ENCODE measurements around the gene ZNF217.

GRCh38 chr20:51097513-51098010, 74.7 kb upstream of the KCNG1 start:
- PRO-cap, result no peak

DNA sequence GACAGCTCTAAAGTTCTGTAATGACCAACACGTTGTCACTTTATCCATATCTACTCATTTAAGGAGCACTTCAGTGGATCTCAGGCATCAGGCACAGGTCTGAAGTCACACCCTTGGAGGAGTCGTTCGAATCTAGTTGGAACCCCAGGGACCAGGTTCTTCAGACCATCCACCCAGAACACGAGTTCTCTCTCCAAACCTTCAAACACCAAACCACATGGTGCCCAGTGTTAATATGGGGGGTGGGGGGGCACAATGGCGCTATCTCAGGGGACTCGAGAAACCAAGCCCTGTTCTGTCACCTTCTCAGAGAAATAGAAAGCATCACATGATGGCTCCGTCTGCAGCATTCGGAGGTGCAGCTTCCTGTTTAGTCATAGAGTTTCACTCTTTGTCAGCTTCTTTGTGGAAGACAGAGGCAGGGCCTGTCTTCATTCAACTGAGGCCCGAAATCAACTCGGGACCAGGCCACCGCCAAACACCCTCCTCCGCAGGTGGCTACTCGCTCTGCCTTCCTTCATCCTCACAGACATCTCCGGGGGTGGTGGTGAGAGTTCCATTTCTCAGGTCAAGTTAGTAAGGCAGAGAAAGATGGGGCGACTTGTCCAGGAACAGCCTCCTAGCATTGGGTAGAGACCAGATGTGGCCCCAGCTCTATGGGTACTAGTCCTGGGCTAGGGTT, 142.2 kb downstream of the NFATC2 start:
- PRO-cap, result no peak

DNA sequence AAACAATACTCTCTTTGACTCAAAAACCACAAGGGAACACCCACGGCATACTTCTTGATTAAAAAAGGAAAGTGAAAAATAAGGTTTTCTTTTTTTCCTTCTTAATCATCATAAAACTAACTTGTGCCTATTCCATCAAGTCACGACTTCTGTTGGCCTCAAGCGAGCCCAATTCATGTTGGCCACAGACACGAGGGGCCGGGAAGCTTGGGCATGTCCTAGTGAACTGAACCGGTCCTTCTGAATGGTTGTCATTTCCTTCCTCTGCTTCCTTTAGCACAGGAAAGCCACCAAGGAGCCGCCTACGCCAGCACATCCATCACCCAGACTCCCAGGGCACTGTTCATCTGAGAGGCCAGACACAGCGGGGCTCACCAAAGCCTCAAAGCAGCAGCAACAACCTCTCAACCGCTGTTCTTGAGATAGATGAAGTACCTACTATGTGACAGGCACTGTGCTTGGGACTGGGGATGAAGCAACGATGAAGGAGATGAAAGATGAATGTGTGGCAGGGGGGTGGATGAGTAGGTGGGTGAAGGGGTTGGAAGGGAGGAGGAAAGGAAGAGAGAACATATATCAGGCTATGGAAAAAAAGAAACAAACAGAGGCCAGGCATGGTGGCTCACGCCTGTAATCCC, 44.5 kb downstream of the NFATC2 start:
- PRO-cap, result no peak

- PRO-cap, result no peak
Measured at GRCh38 chr20:51525549-51526591, 16.6 kb downstream of the NFATC2 start.

DNA sequence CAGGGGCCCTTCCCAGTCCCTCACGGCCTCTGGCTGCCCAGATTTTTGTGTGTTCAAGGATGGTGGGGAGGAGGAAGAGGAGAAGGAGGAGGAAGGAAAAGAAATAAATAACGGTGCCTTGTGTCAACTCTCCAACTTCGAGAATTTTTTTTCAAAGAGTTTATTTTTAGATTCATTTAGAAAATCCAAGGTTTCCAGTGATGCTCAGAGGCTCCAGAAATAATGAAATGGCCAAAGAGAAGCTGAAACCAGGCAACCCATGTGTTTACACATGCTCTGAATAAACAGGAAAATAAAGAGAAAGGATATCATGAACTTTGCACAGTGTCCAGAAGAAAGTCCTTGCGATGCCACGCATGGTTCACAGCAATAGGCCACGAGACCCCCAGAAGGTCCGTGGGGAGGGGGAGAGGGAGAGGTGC, 20.8 kb upstream of the NFATC2 start:
- PRO-cap, result no peak

DNA sequence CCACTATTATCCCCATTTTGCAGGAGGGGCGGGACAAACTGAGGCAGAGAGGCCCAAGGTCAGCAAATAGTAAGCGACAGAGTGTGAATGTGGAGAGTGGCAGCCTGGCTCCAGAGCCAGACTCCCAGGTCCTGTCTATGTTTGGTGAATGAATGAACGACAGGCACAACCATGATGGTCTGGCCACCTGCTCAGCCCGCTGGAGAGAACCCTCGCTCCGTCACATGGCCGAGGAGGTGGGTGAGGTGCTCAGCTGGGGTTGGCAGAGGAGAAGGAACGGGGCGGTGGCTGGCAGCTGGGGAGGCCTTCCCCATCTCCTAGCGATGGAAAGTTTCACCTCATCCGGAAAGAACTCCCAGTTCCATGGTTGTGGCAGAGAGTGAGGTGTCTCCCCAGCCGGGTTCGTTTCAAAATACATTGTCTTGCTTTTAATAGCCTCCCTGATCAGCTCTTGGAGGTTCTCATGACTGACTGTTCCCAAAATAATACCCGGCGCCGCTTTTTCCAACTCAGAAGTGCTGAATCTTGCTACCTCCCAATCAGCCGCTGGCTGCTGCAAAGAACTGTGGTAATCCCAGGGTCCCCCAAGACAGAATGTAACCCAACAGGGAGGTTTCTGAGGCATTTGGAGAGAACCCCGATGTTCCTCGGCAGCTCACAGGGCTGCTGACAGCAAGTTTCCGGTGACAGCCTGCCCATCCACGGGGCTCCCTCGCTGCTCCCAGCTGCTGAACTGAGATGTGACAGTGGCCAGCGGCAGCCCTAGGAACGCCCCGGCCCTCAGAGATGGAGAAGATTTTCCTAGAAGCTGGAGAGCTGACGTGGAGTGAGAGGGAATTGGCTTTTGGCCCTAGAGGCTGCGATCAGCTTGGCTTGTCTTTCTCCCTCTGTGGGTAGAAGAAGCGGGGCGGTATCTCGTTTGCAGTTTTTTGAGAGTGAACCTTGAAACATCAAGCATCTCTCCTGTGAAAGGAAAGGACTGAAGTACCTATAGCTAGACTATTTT, 28.0 kb upstream of the NFATC2 start:
- PRO-cap, result no peak

GRCh38 chr20:52616450-52617036, 355.6 kb upstream of the TSHZ2 start:
- PRO-cap, result no peak

DNA sequence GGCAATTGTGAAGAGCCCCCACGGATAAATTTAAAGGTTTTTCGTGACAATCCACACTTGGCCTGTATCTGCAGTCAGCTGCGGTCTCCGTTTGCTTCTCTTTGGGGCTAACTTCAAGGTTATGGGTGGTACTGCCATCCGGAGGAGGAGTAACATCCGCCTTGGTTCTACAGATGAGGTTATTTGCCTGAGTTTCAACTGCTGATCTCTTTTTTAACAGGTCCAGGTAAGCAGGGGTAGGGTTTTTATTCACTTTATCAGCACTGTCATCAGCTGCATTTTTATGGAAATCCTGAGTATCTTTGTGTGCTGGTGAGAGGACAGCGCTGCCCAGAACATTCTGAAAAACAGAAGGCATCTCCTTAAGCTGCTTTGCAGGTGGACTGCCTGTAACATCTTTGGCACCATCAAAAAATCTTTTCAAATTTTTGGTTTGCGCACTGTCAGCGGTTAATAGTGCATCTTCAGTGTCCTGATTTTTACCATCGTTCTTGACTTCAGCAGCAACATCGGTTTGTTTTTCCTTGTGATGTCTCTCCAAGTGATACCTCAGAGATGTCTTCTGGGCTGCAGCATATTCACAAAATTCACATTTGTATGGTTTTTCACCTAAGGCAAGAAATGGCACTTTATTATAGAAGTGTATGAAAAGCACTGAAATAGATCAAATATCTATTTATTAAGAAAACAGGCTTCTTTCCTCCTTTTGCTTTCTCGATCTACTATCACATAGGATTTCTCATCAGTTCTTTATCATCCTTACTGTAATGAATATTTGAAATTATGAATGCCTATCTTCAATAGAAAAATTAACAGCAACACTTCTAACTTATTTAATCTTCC, 16.7 kb downstream of the ZNF217 start:
- PRO-cap, result no peak

- PRO-cap, result no peak
Measured at GRCh38 chr20:53584221-53584709, 9.4 kb downstream of the ZNF217 start.

GRCh38 chr20:53593692-53594419, at the start of gene ZNF217:
ZNF217 (minus strand) TSS chr20:53593839.
- PRO-cap, result bidirectional peak, plus-strand start at chr20:53593779, minus-strand start at chr20:53593839; bidirectional peak, plus-strand start at chr20:53594775, minus-strand start at chr20:53594270

- PRO-cap, result no peak
Measured at GRCh38 chr20:53669084-53669438, 75.4 kb upstream of the ZNF217 start.

- PRO-cap, result no peak
Measured at GRCh38 chr20:53786130-53786574, 192.5 kb upstream of the ZNF217 start.

DNA sequence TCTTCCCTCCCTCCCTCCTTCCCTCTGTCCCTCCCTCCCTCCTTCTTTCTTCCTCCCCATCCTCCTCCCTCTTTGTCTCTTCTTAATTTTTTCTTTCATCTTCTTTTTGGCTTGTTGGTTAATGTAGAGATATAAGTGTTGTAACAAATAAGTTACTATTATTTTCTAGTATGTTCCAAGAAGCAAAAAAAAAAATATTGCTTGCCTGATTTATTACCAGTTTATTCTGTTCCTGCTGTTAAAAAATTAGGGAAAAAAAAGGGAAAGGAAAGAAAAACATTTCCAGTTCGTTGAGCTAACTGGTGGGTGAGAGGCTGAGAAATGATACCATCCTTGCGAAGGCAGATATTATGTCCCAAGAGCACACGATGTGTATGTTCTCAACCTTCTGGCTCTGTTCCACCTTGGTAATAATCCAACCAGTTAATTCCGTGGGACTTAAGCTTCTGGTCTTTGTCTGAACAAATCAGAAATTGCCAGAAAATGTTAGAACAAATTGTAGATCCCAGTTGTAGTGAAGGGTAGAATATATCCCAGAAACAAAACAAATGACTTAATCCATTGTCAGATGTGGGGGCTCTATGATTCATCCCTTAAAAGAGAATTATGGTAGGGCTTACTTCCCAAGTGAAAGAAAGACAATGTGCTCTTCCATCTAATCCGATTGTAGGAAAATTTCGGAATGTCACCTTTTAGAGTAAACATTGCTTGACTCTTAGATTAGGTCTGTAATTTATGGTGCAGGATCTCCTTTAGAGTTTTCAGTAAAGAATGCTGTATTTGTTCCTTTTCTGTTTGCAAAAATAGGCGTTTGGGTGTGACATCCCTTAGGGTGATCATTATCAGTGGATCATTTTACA, 234.3 kb upstream of the ZNF217 start:
- PRO-cap, result no peak

DNA sequence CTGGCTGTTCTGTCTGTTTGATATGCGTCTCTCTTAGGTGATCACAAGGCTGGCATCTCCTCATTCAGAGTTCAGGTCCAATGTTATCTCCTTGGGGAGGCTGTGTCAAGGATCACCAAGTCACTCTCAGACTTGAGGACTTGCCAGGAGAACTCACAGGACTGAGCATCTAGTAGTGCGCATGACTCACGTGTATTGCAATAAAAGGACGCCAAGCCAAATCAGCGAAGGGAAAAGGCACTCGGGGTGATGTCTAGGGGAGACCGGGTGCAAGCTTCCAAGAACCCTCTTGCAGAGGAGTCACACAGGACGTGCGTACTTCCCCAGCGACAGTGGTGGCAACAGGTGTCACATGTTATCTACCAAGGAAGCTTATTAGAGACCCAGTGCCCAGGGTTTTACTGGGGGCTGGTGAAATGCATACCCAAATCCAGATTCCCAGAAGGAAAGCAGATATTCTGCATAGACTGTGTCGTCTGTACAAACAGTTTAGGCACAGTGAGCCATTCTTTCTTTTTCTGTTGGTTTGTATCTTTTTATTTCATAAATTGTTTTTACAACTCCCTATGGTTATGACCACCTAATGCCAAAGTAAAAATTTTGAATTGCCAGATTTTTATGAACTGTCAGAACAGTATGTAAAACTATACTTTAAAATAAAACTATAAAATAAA, 234.8 kb downstream of the BCAS1 start:
- PRO-cap, result no peak

DNA sequence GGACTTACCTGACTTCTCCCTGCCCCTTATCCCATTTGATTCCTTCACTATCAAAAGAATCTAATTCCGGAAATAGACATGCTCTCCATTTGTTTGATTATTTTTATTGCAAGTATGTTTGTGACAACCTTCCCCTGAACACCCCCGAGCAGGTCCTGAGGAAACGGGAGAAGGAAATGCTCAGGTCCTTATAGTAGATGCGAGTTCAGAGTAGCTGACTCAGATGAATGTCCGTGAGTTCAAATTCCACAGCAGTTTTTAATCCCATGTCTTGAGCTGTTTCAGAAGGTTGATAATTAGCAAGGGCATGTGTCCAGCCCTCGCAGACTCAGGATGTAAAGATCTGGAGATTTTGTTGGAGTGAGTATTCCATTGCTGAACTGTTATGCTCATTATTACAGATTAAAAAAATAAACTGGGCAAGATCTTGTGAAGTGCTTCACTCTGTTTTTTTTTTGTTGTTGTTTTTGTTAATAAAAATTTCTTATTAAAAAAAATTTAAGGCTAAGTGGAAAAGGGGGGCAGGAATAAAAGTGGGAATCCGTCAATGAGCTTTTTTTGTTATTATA, 169.3 kb downstream of the BCAS1 start:
- PRO-cap, result no peak

GRCh38 chr20:53916906-53918155, 153.1 kb downstream of the BCAS1 start:
- PRO-cap, result no peak

DNA sequence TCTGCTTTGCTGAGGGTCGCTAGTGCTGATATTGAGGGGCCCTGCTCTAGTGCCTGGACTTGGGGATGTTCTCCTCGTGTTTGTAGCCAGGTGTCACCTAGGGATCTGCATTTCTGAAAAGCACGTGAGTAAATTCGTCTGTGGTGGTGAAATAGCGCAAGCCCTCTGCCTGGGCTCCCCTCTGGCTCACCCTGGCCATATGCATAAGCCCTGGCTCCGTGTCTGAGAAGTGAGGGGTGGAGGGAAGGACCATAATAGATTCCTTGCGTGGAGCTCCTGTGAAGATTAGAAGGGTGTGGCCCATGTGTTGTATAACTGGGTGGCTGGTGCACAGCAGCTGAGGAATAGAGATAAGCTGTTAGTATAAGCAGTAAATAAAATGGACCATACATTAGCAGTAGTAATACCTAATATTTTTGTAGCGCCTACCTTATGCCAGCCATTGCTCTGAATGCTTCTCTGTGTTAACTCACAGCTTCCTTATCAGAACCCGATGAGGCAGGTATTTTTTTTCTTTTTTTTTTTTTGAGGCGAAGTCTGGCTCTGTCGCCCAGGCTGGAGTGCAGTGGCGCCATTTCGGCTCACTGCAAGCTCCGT, 4.7 kb downstream of the BCAS1 start:
- PRO-cap, result no peak

GRCh38 chr20:54078109-54078721, 7.8 kb upstream of the BCAS1 start:
- PRO-cap, result no peak

GRCh38 chr20:54132461-54132882, 41.3 kb downstream of the CYP24A1 start:
- PRO-cap, result no peak

DNA sequence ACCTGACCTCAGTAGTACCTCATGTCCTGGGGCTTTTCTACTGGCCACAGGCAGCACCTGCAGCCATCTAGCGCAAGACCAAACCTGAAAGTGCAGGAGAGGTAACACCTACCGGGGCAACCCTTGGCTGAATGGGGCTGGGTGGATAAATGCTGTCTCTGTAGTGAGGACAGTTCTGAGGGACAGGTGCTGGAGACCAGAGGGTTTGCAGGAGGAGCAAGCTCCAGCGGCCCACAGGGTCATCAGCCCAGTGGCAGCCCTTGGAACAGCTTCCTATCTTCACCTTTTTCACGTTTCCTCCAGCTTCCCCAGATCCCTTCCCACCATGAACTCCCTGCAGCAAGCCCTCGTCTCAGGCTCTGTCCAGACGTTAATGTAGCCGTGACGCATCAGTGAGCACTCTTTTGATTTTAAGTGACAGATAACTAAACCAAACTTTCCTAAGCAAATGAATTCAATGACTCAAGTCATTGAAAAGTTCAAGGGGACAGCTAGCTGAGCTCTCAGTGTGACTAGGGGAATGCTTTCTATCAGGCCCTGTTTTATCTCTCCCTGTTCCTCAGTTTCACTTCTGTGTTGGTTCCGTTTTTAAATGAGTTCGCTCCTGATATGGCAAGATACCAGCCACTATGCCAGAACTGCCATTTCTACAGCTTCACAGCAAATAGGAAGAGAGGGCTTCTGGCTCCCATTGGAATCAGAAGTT, 12.2 kb upstream of the PFDN4 start:
- PRO-cap, result no peak

Measured in endodermal cell (in vitro differentiated cells).